Iris pigment epithelial cell (primary cell): Measurements from ENCODE around the genes CDK8, PDX1 and PAN3.

GRCh38 chr13:24747283-24747977, 16.5 kb upstream of the RNF17 start:
- RRBS: 0% methylated on average over 2 of the region's 53 CpGs

- RRBS: no CpG with 5 or more reads among the region's 2 CpGs
Observed at GRCh38 chr13:25288846-25289485, 1.7 kb upstream of the MTMR6 start.

DNA sequence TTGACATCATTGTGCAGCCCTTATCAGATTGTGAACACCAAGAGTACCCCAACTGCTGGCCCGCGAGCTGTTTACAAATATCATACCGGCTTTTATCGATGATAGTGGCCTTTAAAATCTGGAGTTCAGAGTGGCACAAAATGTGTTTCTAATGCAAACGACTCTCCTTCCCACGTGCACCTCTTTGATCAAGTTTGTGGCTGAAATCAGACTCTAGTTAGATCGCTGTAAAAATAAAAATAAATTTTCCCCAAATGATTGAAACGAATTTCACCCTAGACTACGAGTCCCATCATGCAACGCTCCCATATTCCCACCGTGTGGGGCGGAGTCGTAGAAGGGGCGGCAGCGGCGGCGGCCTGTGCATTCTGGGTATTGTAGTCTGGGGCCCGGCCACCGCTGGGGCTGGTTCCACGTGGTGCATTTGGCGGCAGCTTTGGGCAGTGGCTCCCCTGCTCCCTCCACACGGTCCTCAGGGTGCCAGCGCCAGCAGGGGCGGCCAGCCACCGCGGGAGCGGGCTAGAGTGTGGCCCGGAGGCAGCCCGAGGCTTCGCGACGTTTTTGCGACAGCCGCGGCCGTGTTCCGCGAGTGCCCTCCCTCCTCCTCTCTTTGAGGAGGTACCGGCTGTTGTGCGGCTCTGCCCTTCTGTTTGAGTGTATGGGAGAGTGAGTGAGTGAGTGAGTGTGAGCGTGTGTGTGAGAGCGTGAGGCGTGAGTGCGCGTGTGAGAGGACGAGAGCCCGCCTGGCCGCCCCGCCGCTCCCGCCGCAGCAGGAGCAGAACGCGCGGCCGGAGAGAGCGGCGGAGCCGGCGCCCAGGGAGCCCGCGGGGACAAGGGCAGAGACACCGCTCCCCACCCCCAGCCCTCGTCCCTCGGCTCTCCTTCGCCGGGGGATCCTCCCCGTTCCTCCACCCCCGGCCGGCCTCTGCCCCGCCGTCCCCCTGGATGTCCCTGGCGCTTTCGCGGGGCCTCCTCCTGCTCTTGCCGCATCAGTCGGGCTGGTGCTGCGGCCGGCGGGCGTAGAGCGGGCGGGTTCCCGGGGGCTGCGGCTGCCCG, at the start of gene CDK8:
Gene CDK8 (plus strand): TSS at position 613 of the 1,056 bp plus-strand sequence.
- RRBS: 1% methylated on average over 15 of the region's 86 CpGs

DNA sequence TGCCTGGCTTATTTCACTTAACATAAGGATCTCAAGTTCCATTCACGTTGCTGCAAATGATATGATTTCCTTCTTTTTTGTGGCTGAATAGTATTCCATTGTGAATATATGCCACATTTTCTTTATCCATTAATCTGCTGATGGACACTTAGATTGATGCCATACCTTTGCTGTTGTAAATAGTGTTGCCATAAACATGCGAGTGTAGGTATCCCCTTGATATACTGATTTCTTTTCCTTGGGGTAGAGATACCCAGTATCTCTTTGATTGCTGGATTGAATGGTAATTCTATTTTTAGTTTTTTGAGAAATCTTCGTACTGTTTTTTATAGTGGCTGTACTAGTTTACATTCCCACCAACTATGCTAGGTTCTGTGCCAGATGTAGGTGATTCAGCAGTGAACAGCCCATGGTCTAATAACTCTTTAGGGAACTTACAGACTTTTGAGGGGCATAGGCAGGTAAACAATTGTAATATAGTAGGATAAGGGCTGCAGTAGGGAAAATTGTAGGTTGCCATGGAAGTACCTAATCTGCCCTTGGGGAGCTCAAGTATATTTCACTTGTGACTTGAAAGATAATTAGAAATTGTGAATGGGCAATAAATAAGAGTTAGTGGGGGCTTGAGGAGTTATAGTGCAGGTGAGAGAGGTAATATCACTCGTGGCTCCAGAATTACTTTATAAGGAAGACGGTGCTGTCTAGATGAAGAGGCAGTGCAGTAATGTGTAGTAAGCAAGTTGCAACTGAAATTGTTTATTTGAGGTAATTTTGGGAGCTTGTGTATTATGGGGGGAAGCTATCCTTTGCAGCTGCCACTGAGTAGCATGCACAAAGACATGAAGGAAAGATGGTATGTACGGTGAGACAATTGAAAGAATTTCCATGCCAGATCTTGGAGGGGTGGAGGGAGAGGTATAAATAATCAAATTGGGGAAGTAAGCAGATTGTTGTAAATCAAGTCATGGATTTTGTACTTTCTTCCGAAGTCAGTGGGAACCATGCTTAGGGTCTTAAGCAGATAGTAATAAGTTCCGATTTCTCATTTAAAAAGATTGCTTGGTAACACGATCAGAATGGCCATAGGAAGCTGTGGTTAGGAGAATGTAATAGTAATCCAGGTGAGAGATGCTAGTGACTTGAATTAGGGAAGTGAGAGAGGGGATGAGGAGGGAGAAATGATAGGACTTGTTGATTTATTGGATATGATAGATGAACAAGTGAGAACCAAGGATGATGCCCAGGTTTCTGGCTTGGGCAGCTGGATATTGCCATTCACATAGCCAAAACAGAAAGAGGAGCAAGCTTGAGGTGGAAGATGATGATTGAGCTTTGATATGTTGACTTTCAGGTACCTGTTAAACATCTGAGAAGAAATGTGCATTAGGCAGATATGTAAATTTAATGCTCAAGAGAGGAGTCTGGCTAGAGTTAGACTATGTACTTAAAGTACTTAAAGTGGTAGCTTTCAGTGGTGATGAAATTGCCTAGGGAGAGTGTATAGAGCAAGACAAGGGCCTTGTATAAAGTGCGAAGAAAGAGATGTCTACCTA, 11.5 kb downstream of the CDK8 start:
- RRBS: no CpG with 5 or more reads among the region's 10 CpGs

DNA sequence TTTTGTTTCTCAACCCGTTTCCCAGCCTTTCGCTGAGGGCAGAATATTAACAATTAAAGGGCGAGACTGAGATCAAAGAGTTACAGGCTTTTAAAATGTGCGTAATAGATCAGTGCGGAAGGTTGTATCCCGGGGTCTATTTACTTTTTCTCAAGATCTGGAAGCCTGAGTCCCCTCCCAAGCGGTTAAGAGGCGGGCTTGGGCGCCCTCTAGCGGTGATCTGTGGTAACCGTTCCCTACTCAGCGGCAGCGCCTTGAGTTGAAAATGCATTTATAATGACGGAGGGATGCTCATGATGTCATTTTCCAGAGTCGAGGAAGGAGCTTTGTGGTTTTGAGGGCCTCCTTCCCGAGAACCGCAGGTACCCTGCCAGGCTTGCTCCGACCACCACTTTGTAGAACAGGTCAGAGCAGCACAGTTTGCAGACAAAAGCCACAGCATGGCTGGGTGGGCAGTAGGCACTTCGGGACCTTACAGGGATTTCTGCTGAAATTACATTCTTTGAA, 169.7 kb upstream of the GPR12 start:
- RRBS: no CpG with 5 or more reads among the region's 19 CpGs

- RRBS: no CpG with 5 or more reads among the region's 32 CpGs
Observed at GRCh38 chr13:26950333-26951424, 190.1 kb upstream of the GPR12 start.

DNA sequence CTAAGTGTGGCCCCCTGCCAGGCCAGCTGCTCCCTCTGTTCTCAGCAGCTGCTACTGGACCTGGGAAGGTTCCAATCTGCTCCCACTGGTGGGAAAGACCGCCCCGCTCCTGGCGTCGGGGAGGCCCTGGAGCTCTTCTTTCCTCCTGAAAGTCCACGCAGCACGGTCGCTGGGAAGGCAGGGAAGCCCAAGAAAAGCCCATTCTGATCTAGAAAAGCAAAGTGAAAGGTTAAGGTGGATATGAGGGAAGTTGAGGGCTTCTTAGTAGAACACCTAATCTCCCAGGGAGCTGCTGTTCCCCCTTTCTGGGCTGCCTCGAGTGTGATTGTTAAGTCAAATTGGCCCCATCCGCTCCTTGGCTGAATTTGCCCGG, 205.5 kb downstream of the USP12 start:
- RRBS: no CpG with 5 or more reads among the region's 10 CpGs

- RRBS: no CpG with 5 or more reads among the region's 8 CpGs
Observed at GRCh38 chr13:27125139-27125658, 46.4 kb downstream of the USP12 start.

DNA sequence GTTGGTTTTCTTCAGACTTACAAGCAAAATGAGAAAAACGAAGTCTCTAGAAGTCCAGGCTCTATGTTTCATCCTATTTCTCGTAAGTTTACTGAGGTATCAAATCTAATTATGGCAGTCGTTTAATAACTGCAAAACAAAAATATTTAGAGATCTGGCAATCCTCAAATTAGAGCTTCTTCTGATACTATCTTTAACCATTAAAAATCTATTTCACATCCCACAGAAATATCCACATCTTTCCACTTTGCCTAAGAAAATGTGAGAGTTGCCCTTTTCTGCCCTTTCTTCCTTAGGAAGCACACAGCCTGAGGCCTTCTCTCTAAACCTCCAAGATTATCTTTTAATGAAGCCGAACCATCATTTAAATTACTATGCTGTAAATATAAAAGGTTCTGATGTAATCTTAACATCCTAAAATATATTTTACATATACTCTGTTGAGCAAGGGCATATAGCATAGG, 17.7 kb downstream of the USP12 start:
- RRBS: no CpG with 5 or more reads among the region's 4 CpGs

DNA sequence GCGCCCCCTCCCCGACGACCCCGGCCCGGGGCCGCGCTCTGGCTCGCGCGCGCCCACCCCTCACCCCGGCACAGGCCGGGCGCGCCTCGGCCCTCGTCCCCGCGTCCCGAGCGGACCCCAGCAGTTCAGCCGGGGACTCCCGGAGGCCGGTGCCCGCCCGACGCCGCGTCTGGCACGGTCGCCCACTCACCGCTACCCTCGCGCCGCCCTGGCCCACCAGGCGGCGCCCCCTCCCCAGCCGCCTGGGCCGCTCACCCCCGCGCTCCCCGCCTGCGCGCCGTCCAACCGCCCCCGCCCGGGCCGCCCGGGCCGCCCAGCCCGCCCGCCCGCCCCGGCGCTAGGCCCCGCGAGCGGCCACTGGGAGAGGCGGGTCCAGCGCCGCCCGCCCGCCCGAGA, 456 bp downstream of the USP12 start:
- RRBS: 2% methylated on average over 33 of the region's 65 CpGs

DNA sequence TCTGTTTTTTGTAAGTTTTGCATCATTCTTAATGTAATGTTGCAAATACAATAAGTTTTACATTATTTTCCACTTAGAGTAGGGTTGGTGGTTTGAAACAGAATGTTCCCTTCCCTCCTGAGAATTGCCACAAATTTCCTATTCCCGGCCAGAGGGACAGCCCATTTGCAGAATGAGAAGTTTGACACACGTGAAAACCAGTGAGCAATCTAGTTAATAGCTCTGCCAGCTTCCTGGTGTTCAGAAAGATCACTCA, 28.1 kb downstream of the RASL11A start:
- RRBS: no CpG with 5 or more reads among the region's 2 CpGs

DNA sequence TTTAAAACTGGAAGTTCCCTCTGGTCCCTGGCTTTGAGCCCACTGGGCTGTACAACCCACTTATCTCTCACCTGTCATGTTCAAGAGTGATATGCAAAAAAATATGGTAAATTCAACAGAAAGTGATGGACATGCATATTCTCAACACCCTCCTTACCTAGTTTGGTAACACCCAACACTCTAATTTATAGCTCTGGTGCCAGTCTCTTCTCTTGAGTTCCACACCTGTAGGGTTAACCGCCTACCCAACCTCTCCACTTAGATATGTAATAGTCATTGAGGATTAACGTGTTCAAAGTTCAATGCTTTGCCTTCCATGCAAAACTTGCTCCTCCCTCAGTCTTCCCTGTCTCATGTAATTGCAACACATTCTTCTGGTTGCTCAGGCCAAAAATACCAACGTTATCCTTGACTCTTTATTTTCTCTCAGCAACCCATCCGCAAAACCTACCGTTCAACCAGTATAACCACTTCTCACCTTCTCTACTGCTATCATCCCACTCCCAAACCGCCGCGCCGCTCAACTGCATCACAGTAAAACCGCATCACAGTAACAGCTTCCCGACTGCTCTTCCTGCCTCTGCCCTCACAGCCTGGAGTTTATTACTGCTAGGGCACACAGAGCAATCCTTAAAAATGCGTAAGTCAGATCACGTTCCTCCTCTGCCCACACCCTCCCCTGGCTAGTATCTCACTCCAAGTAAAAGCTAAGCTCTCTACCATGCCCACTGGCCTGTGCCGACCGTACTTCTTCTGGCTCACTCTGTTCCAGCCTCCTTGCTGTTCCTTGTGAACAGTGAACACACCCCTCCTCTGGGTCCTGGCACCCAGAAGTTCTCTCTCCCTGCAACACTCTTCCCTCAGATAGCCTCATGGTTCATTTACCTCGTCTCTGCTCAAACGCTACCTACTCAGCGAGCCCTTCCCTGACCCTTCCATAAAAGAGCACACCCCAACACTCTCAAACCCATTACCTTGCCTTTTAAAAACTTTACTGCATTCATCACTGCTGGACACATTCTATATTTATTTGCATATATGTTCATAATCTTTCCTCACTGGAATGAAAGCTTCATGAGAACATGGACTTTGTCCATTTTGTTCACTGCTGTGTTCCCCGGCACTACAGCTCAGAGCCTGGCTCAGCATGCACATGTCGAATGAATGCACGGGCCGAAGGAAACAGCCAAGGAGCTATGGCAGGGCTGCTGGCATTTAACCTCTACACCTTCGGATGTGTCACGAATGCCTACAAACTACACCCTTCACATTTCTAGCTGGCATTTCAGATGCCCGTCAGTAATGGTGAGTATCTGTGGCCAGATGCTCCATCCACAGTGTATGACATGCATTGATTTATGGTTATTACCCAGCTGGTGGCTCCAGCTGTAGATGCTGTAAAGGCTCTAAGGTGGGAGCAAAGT, 8.0 kb downstream of the MTIF3 start:
- RRBS: no CpG with 5 or more reads among the region's 25 CpGs

DNA sequence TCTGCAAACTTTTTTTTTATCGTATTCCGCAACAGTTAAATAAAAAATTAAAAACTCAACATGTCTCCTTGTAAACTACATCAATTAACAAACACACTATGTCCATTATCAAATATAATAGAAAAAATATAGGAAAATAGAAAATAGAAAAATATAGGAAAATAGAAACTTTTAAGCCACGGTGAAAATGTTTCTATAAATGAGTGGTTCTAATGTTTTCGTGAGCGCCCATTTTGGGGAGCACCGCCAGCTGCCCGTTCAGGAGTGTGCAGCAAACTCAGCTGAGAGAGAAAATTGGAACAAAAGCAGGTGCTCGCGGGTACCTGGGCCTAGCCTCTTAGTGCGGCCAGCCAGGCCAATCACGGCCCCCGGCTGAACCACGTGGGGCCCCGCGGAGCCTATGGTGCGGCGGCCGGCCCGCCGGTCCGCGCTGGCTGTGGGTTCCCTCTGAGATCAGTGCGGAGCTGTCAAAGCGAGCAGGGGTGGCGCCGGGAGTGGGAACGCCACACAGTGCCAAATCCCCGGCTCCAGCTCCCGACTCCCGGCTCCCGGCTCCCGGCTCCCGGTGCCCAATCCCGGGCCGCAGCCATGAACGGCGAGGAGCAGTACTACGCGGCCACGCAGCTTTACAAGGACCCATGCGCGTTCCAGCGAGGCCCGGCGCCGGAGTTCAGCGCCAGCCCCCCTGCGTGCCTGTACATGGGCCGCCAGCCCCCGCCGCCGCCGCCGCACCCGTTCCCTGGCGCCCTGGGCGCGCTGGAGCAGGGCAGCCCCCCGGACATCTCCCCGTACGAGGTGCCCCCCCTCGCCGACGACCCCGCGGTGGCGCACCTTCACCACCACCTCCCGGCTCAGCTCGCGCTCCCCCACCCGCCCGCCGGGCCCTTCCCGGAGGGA, at the start of gene PDX1:
Gene PDX1 (plus strand): TSS at position 450 of the 897 bp plus-strand sequence.
- RRBS: 3% methylated on average over 31 of the region's 74 CpGs

DNA sequence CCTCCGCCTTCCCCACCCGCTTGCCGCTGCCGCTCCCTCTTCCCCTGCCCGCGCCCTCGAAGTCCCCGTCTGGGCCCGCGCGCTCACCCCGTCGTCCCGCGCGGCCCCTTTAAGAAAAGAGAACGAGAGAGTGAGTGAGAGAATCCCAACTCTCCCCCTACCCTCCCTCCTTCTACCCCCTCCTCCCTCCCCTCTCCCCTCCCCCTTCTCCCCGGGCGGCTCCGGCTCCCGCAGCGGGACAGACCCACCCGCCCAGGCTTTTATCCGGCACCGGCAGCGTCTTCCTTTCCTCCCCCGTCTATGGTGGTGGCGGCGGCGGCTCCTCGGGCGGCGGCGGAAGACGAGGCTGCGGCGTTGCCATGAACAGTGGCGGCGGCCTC, at the start of gene PAN3:
Gene PAN3 (plus strand): TSS at position 247 of the 380 bp plus-strand sequence.
- RRBS: 3% methylated on average over 5 of the region's 39 CpGs

GRCh38 chr13:28214216-28214455, 75.8 kb downstream of the PAN3 start:
- RRBS: no CpG with 5 or more reads among the region's 2 CpGs

- RRBS: no CpG with 5 or more reads among the region's 15 CpGs
Observed at GRCh38 chr13:28558117-28559098, 63.5 kb upstream of the FLT1 start.

DNA sequence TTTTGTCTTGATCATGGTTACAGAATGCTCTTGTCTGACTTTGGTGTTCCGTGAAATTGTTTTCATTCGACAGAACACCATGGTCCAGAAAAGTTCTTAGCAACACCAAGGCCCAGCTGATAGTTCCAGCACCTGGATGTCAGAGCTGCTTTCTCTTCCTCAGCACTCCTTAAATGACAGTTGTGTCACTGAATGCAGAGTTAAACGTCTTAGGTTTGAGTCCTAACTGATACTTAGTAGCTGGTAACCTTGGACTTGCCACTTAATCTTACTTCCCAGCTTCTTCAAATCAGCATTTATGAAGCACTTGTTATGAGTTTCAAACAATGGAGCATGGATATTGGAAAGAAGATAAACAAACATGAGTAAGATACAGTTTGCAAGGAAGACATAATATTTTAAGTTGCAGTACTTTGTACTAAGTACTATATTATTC, 1.2 kb upstream of the SLC46A3 start:
- RRBS: no CpG with 5 or more reads among the region's 3 CpGs

DNA sequence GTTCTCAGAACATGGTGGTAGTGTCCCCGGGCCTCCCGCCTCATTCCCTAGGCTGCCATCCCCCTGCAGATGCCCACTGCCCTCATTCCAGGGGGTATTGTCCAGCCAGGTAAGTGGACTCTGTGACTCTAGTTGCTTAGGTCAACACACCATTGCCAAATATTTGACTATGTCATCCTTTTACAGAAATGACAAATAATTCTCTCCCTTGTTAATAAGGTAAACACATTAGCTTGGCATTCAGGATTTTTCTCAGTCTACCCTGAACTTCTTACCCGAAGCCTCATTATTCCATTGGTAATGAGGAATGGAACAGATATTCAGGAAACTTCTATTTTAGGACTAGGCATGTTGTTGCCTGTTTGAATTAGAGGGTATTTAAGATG, 303.7 kb downstream of the MTUS2 start:
- RRBS: no CpG with 5 or more reads among the region's 3 CpGs

GRCh38 chr13:29136328-29136920, 316.3 kb downstream of the MTUS2 start:
- RRBS: no CpG with 5 or more reads among the region's 2 CpGs

GRCh38 chr13:29140257-29140848, 320.2 kb downstream of the MTUS2 start:
- RRBS: no CpG with 5 or more reads among the region's 5 CpGs